Skin of body (tissue), 2 donors: Measurements from ENCODE around the gene ZFP69B.

- RAMPAGE, long total RNA: no peak
Observed at GRCh38 chr1:39934022-39934936, 20.7 kb upstream of the MFSD2A start.

DNA sequence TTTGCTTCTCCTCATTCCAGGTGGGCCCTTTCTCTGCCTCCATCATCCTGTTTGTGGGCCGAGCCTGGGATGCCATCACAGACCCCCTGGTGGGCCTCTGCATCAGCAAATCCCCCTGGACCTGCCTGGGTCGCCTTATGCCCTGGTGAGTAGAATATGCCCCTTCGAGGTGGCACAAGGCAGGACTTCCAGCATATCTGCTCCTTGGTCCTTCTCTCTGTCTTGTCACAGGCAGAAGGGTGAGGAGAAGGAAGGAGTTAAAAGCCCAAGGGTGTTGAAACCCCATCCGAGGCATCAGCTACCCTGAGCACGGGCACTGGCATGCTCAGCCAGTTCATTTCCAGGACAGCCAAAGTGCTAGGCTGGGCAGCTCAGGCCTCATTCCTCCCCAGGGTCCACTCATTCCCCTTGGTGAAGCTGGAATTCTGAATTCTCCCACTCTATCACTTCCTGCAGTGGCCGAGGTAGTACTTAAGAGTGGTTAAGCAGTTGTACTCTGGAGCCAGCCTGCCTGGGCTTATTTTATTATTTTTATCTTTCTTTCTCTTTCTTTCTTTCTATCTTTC is 3.8 kb downstream of the MFSD2A start:
- RAMPAGE, long total RNA: no peak

GRCh38 chr1:39966158-39966815 is 11.3 kb downstream of the MFSD2A start:
- RAMPAGE, long total RNA: no peak

GRCh38 chr1:40039576-40040535 is 673 bp upstream of the CAP1 start:
- RAMPAGE, long total RNA: no peak

DNA sequence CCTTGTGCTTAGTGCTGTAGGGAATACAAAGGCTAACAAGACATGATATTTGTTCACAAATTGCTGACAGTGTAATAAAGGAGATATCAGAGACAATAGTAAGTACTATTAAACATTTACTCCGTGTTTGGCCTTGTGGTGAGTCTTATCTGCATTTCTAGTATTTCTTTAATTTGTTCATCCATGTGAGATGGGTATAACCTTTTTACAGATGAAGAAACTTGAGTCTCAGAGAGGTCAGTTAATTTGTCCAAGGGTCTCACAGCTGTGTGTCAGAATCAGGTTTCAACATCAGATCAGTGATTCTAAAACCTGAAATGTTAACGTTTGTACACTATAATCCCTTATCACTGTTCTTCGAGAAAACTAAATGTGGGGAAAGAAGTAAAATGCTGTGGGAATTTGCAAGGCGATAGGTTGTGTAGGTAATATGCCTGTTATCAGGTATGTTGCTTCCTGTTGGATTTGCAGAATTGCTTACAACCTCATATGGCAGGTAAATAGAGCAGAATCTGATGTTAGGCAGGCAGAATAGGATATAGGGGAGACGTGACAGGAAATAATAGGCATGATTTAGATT is 38.2 kb downstream of the RLF start:
- RAMPAGE, long total RNA: no peak

DNA sequence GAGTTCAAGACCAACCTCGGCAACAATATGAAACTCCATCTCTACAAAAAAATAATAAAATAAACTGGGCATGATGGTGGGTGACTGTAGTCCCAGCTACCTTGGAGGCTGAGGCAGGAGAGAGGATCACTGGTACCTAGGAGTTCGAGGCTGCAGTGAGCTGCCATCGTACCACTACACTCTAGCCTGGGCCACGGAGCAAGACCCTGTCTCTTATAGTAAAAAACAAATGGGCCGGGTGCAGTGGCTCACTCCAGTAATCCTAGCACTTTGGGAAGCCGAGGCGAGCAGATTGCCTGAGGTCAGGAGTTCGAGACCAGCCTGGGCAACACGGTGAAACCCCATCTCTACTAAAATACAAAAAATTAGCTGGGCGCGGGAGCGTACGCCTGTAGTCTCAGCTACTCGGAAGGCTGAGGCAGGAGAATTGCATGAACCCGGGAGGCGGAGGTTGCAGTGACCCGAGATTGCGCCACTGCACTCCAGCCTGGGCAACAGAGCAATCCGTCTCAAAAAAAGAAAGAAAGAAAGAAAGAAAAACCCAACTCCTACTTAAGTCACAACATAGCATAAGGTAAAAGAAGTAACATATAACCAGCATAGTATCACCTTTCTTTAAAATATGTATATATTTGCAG is 30.4 kb upstream of the TMCO2 start:
- RAMPAGE, long total RNA: no peak

DNA sequence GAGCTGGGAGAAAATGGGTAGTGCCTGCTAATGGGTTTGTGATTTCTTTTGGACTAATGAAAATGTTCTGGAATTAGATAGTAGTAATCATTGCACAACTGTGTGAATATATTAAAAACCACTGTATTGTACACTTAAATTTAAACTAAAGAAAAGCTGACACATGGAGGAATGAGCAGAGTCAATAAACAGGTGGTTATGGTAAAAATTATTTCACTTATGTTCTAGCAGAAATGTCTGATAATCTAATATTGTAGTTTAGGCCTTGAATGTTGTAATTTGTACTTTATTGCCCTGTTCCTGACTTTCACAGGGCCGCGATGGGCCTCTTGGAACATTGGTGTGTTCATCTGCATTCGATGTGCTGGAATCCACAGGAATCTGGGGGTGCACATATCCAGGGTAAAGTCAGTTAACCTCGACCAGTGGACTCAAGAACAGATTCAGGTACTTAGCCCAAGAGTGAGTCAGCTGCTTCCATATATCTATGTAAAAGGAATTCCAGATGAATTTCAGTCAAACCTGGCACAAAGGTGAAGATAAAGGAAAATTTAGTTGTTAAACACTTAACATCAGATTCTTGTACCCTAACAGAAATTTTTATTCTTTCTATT is 33.0 kb downstream of the SMAP2 start:
- RAMPAGE, long total RNA: no peak

- RAMPAGE, long total RNA: no peak
Observed at GRCh38 chr1:40413537-40414143, 36.6 kb upstream of the ZFP69B start.

DNA sequence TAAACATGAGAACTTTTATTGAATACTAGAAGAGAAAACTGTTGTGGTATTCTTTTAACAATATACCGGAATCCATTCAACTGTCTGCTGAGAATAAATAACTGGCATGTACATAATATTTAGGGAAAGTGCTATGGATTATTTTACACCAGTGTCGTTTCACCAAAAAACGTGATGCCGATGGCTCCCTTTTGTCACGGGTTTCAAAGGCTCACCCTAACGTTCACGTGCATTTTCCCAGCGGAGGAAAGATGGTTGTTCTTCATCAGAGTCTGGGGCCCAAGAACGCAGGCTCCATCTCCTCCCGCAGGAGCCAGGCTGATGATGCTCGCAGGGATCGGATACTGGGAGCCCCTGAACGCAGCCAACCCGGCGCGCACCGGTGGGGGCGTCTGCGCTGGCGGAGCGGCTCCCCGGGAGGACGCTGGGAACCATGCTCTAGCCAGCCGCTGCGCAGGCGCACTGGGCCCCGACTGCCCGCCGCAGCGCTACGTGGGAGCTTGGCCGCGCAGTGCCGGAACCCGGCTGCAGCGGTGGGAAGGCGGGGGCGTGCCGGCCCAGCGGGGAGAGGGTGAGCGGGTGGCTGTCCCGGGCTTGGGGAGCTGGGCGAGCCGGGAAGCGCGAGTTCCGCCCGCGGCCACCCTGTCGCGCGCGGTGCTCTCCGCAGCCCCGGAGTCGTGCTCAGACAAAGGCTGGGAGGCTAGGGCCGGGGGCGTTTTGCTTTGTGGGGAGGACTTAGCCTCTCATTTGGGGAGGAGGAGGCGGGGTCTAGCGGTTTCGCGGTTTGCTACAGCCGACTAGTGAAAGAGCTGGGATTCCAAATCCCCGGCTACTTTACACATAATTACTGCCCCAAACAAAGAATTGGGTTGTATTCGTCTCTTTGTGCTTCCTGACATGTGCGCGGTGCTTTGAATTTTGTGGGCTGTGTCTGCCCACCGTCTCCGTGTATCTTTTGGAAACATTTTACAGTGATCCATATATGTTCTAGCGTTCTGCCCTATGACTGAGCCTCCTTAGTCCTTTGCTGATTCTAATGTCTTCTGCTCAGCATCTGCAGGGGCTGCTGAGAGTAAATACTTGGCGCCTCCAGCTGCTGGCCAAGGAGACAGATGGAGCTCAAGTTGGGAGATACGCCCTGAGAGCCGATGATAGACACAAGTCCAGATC is at the start of gene ZFP69B:
TSS of gene ZFP69B (plus strand) at position 872 of the 1,170 bp plus-strand sequence.
- RAMPAGE, long total RNA: no peak

DNA sequence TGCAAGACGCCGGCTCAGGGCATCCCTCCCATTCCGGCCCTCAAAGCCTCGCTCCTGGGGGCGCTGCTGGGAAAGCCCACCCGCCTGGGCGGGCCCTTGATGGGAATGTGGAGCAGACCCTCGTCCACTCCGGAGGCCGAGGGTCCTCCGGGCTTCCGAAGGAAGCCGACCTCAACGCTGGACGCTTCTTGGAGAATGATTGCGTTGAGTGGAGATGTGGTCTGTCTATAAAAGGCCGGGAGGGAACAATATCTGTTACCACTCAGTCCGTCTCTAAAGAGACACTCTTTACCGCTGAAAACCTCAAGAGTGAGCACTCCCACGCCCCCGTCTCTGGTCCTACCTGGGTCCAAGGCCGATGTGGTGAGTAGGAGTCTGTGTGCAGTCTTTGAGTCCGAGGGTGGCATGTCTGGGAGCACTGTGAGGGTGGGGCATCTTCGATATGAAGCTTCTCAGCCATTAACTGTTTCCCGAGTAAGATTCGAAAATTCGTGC is 489 bp downstream of the ZFP69 start:
- RAMPAGE, long total RNA: no peak

- RAMPAGE, long total RNA: no peak
Observed at GRCh38 chr1:40668817-40669030, 3.2 kb upstream of the RIMS3 start.

- RAMPAGE, long total RNA: no peak
Observed at GRCh38 chr1:40690593-40691008, 903 bp upstream of the NFYC start.

- RAMPAGE, long total RNA: no peak
Observed at GRCh38 chr1:40710178-40711315, 19.0 kb downstream of the NFYC start.

DNA sequence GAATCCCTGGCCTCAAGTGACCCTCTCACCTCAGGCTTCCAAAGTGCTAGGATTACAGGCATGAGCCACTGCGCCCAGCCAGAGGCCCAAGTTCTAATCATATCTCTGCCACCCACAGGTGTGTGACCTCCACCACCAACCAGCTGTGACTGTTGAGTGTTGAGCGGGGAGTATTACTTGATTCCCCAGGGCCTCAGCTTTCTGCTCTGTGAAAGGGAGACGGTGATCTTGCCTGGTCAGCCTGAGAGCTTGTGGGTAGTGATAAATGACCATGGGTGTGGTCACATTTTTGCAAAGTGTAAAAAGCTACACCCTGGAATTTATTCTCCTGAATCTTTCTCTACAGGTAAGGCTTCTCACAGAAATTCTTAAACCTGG is 1.9 kb upstream of the CITED4 start:
- RAMPAGE, long total RNA: no peak

- RAMPAGE, long total RNA: no peak
Observed at GRCh38 chr1:41002826-41003380, 18.6 kb downstream of the SLFNL1 start.

DNA sequence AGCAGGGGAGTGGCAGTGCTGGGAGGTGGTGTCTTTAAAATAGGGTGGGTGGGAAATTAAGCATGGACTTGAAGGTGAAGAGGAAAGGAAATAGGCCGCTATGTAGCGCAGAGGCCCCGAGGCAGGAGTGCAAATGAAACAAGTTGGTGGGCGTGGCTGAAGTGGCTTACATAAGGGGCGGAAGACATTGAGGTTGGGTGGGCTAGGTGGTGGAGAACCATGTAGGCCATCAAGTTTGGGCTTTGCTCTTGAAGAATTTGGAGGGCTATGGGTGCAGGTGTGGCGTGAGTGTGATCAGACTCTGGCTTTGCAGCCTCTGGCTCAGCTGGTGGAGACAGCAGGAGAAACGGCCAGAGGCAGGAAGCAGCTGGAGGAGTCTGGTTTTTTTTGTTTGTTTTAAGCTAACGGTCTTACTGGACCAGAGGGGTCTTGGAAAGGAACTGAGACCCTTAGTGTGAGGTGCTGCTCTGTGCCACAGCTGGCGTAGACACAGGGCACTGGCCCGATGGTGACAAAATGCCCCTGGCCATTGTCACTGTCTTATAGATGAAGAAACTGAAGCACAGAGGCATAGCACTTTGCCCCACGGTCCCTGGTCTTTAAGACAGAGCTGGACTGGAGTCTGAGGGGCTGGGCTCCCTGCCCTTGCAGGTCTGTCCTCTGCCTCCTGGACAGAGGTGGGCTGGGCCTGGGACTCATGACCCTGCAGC is 6.5 kb downstream of the SLFNL1 start:
- RAMPAGE, long total RNA: no peak

DNA sequence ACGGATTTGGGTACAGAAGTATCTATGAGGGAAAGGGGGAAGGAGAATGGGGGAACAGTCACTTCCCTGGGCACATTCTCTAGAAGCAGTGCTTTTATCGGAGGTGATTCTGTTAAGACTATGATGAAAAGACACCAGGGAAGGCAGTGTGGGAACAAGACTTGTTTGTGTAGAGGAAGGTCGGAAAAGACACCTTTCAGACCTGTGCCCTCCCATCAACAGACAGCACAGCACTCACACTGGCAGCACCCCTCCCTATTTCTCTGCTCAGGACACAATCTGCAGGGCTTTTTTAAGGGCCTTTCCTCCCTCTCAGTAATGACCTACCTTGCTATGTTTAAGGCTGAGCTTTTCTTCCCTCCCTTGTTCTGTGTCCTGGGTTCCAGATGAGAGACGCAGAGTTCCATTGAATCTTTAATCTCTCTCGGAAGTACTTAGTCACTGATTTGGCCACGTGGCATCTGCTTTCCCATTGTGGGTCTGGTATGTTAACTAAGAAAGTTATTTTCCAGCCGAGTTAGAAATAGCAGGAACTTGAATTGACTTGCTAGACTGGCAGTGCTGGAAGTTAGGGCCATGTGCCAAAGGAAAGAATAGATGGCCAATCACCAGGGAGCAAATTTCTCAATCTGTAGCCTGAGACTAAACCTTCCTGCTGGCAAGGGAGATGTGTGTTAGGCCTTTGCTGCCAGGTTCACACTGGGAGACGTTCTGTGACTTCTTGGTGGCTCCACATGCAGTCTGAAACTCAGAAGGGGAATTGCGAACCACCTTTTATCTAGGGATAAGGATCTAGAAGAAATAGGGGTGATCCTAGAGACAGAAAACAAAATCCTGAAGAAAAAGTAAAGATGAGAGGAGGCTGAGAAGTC is 24.1 kb upstream of the SLFNL1 start:
- RAMPAGE, long total RNA: no peak

GRCh38 chr1:41239930-41240618 is 2.0 kb downstream of the SCMH1 start:
- RAMPAGE, long total RNA: no peak

DNA sequence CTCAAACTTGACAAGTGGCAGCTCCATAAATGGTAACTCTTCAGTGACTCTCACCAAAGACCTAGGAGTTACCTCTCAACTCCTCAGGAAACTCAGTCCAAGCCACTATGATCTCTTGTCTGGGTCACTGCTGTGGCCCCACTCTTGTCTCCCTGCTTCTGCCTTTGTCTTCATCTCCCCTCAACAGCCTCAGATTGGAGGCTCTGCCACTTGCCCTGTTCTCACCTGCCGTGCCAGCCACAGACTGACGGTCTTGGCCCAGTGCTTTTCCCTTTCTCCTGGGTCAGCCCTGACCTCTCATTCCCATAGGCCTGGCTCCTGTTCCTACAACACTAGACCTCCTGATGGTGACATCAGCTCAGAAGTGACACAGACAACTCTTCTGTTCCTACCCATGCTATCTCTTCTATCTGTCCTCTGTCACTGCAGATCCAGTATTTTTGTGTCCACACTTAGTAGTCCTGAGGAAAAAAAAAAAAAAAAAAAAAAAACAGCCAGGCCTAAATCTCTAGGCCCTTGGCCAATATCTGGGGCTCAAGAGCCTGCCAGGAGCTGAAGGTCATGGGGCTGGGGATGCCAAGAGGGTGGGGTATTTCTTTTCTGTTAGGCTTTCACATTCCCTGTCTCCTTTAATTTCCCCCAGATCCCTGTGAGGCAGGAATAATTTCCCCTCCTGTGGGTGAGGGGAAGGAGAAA is 77.0 kb upstream of the SCMH1 start:
- RAMPAGE, long total RNA: no peak

DNA sequence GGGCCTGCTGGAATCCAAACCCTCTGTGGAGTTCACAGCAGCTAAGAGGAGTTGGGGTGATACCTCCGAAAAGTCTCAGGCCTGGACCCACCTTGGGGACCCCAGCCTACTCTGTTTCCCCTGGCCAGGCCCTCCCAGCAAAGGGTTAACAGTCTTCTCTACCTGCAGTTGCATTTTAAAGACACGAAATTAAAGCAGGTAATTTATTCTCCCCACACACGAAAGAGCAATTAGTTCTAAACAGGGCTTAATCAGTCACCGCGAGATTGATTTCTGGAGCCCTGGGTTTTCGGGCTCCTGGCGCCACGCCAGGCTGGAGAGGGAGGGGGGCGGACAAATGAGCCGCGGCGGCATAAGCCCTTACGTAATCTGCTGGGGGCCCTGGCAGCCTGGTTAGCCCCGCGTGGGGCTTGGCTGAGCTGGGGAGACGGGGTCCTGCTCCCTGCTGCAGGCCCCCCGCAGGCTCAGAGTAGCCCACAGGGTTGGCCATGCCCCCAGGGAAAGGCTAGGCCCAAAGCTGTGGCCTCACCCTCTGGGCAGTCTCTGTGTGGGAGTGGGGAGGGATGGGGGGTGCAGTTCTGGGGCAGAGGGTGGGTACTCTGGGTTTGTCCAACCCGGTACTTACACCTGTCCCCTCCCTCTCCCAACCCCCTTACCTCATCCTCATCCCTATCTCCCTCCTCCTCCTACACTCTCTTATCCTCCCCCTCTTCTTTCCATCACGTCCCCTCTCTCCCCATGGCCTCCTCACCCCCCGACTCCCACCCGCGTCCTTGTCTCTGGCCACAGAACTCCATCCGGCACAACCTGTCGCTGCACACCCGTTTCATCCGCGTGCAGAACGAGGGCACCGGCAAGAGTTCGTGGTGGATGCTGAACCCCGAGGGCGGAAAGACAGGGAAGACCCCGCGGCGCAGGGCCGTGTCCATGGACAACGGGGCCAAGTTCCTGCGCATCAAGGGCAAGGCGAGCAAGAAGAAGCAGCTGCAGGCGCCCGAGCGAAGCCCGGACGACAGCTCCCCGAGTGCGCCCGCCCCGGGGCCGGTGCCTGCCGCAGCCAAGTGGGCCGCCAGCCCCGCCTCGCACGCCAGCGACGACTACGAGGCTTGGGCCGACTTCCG is 103.3 kb downstream of the EDN2 start:
- RAMPAGE, long total RNA: no peak